Measurements from ENCODE around the genes TNIP3 and BLTP1.

GRCh38 chr4:119067243-119068284 is 68.1 kb upstream of the MYOZ2 start:
- PRO-cap, result no peak

DNA sequence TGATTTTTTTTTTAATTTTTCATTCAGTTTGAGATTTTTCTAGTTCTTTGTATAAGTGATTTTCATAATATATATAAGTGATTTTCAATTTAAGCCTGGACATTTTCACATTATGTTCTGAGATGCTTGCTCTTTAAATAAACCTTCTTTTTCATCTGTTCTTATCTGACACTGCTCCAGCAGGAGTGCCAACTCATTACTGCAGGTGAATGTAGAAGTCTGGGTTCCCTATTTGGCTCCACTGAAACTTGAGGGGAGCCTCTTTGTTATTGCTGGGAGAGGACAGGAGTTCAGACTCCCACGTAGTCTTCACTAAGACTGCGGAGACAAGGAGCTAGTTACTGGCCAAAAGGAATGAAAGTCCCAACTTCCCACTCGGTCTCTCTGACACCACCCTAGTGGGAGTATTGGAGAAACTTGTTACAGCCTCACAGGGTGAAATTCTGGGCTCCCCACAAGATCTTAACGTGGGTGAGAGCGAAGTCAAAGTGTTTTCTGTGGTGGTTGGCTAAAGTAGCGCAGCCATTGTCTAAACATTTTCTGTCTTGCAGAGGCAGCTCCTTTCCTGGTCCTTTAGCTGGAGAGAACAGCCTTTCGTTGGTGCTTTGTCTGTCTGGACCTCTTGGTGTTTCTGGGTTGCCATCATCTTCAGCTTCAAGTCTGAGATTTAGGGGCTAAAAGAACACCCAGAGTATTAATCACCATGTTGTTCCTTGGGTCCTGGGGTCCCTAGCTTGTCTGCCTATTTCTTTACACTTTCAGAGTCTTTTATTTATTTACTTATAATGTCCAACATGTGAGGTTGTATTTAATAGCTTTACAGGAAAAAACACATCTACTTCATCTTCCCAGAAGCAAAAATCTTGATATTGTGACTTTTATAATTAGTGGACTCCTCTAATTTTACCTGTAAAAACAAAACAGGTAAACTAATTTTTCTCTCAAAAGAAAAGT is 13.6 kb downstream of the MYOZ2 start:
- PRO-cap, result no peak

DNA sequence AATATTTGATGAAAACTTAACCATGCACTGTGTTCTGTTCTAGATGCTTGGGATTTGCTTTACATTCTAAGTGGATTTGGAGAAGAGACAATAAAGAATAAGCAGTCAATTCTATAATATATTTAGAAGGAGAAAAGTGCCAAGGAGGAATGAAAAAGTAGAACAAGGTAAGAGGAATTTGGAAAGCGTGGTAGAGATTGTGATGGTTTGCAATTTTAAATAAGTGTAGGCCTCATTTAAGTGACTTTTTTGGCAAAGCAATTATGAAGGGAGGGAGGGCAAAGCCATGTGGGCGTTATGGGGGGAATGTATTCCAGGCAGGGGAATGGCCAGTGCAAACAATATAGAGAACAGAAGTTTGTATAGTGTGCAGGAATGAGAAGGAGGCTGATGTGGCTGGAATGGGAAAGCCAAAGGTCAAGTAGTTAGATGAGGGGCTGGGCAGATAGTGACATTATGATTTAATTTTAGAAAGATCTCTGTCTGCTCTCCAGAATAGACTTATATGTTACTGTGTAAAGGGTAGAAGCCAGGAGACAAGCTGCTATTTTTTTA is 5.1 kb downstream of the USP53 start:
- PRO-cap, result no peak

- PRO-cap, result no peak
Observed at GRCh38 chr4:119370387-119370887, 48.5 kb upstream of the FABP2 start.

DNA sequence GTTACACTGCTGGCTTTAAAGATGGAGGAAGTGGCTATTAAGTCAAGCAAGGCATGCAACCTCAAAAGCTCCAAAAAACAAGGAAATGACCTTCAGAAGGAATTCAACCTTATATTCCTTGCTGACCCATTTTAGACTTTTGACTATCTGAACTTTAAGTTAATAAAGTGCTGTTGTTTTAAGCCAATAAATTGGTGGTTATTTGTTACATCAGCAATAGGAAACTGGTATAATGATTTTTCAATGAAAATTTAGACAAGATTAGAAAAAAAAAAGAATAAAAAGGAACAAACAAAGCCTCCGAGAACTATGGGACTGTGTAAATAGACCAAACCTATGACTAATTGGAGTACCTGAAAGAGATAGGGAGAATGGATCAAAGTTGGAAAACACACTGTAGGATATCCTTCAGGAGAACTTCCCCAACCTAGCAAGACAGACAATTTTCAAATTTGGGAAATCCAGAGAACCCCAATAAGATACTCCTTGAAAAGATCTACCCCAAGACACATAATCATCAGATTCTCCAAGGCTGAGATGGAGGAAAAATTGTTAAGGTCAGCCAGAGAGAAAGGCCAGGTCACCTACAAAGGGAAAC is 145.8 kb downstream of the PDE5A start:
- PRO-cap, result no peak

DNA sequence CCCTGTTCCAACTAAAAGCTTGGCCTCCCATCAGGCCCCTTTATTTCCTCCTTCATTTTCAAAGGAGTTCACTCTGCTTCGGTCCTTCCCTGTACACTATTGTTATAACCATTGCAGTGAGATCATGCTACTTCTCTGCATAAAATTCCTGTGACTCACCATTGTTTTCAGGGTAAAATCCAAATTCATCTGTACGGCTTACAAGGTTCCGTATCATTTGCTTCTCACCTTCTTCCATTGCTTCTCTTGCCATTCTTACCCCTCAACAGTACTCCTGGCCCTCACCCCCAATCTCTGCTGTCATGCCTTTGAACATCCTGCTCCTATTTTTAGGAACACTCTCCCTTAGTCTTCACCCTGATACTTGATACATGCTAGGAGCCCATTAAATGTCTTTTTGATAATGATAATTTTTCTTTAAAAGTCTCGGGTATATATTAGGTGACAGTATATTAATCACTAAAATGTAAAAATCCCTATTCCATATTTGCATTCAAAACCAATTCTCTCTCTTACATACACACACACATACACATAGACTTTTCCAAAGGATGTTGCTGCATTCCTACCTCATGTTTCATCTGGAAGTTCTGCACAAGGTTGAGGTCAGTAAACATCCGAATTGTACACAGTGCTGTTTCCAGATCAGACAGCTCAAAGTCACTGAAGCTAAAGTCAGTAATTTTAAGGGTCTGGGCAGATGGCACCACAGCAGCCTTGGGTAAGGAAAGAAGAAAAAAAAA is 103.5 kb downstream of the PDE5A start:
- PRO-cap, result no peak

DNA sequence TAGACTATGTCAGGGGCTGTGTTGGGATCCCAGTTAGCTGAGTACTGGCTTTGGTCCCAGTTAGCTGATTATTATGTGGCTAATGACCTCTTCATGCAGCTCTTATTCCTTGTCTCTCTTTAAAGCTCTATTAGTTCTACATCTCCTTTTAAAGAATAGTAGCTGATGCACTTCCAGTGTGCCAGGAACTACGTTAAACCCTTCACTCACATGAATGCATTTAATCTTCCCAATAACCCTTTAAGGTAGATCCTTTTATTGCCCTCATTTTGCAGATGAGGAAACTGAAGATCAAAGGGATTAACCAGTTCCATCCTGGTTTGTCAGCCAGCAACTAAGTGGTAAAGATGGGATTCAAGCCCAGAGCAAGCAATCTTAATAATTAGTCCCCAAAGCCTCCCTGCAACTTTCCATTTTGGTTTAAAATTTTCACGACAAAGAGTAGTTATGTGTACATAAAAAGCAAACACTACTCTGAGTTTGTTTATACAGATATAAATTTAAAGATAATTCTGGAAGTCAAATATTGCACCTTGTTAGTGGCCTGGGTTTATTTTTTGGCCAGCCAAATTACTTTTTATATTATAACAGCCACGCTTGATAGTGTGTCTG is 37.4 kb downstream of the PDE5A start:
- PRO-cap, result no peak

GRCh38 chr4:120755614-120756097 is 166.9 kb downstream of the PRDM5 start:
- PRO-cap, result no peak

DNA sequence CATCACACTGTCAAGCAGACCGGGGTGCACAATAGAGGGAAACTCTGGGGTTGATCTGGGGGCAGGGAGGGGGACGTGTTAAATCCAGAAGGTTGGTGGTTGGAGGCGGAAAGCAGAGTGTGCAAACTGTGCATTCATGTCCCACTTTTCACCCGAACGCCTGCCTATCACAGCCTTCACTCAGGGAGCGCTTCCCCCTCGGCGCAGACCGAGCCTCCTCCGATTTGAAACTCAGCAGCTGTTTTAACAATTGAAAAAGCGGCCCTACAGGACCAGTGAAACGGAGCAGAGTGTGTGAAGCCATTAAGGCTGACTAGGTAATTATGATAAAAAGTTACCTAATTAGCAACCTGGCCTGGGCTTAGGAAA is 625 bp upstream of the NDNF start:
- PRO-cap, result unidirectional peak, minus-strand start at position 121 of the sequence

DNA sequence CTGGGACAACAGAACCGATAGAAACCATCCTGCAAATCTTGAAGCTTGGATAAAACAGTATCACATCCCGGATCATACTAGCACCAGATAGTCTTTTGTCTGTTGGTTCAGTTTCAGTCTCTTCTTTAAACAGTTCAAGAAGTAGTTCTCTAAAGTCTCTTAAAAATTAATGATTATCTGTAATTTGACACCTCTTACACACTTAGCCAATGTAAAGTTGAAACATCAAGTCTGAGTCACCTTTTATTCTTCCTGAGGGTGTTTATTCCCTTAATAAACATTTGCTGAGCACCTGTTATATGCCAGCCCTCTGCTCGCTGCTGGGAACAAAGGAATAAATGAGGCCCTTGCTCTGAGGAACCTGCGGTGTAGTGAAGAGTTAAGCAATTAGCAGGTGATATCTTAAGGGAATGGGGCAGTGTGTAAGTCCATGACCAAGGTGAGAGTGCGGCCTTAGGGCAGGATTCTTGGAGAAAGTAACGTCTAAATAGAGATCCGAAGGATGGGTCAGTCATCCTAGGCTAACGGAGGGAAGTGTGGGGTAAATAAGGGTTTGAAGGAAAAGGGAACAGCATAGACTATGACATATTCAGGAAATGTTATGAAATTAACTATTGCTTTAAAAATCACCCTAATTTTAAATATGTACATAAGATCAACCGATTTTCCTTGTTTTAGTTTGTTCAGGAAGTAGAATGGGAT is 5.2 kb upstream of the NDNF start:
- PRO-cap, result no peak

DNA sequence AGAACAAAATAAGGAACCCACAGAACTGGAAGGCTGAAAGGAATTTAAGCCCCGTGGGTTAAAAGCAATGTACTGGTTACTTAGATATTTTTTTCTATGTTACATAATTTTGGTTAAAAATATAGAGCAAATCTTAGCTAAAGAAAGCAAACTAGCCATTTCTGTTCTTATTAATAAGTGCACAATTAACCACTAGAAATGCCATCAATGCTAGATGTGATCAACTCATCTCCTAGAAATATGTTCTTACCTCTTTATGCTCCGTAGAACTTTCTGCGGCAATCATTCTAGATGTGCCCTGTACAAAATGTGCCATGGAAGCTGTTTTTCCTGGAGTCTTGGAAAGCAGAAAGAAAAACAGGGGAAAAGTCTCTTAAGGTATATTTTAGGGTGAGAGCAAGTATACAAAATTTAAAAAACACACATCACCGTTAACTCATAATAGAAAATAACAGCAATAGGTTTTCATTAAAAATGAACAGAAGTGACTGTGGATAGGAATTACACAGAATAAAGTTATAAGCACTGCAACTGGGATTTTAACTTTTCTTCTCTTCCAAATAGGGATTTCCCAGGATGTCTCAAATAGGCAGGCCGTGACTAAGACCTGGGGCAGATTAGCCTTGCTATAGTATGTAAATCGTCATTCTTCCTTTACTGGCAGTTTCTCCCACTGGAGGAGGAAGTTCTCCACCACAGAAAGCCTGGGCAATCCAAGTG is at the start of gene TNIP3:
Gene TNIP3 (minus strand): TSS at position 512 of the 720 bp plus-strand sequence.
- PRO-cap, result no peak

DNA sequence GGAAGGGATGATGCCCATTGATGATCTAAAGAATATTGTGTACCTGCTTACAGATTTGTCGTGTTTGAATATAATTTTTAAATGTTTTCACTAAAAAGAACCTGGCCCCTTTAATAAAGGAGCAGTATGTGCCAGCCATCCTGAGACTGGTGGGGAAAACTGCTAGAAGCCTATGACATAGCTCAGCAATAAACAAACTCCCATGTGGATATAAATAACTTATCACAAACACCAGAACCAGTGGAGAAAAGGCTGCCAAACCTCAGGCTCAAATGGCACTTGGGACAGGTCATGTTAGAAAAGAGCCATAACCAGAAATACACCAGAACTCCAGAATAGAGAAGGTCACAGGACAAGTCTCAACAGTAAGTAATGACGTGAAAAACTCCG is 11.6 kb upstream of the QRFPR start:
- PRO-cap, result no peak

DNA sequence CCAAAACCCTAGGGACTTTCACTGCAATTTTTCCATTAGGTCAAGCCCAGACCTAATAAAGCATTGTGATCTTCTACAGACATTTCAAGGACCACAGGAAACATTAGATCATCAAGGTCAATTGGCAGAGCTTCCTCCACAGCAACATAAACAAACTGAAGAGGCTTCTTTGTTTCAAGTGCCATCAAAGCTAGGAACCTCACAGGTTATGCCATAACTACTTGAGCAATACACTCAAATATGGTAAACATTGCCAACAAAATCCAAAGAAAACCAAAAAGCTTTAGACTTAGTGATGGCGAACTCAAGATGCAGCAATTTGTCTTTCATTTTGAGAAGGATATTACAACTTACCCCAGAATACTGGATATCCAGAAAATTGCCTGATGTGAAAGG is 144.8 kb downstream of the ANXA5 start:
- PRO-cap, result no peak

DNA sequence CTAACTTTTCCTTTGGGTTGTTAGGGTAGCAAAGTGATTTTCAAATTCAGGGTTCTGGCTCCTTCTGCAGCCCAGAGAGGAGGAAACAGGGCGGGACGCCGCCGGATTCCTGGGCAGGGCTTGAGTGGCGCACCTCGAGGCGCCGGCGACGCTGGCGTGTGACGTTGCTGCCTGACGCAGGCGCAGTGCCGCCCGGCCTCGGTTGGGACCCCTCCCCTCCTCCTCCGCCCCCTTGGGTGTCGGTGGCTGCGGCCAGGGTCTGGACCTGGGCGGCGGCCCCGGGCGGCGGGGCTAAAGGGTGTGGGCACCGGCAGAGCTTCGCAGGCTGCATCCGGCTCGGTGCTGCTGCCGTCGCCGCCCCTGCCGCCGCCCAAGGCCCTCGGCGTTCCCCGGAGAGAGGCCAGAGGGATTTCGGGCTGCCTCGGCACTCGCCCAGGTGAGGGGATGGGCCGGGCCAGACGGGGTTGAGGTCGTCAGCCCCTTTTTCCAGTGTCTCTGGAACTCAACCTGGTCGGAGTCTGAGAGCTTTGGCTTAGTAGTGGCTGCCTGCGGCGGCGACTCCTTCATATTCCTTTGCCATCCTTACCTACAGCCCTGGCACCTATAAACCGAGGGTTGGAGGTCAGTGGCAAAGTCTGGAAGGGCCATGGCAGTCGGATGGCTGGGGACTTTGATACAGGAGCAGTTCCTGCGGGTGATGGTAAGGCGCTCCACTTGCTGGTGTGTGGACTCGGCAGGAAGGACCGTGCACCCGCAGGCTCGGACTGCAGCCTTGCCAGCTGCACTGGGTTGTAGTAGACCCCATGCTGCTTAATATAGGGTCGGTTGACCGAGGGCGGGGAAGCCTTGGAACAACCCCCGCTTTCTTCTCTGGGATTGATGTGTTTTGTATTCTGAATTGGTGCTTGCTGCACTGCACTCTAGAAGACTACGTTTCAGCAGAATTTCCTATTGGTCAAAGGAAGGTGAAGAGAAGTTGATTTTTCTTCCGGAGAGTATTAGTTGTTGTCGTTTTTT is at the start of gene BLTP1:
Gene BLTP1 (plus strand): TSS at position 183 of the 1,017 bp plus-strand sequence.
- PRO-cap, result bidirectional peak, plus-strand start at position 223 of the sequence, minus-strand start at position 111 of the sequence; unidirectional peak, minus-strand start at position 786 of the sequence; unidirectional peak, minus-strand start at position 922 of the sequence

DNA sequence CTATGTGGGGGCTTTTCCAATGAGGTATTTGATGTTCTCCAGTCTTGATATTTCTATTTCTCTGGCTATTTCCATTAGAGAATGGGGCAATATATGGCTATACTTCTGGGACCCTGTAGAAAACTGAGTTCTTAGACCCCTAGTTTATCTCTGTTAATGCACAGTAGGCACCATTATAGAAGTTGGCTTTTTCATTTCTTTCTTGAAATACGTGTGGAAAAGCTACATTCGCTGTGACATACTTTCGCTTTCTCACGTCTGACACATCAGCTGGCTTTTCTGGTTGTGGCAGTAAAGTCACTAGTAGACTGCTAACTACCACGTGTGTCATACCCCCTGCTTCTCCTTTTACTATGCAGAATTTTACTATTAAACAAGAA is 1.9 kb upstream of the IL2 start:
- PRO-cap, result no peak

DNA sequence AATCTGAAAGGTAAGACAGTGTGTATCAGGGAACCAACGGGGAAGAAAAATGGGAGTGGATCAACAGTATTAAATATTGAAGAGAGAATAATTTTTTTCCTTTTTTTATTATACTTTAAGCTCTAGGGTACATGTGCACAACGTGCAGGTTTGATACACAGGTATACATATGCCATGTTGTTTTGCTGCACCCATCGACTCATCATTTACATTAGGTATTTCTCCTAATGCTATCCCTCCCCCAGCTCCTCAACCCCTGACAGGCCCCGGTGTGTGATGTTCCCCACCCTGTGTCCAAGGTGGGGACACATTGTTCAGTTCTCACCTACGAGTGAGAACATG is 60.8 kb downstream of the IL21 start:
- PRO-cap, result no peak

GRCh38 chr4:122798031-122798542 is 28.5 kb upstream of the FGF2 start:
- PRO-cap, result no peak

DNA sequence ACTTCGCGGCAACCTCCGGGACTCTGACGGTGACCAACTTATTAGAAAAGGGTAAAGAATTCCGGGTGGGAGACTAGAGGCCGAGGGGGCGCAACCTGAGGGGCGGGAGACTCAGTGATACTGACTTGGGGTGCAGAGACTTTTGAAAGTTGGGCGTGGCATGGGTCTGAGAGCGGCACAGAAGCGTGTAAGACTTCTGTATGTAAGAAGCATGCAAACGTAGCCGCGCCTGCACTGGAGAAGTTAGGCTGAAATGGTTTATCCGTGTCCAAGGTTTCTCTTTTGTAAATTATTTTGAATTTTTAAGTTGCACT is 334 bp downstream of the SPATA5 start:
- PRO-cap, result no peak

DNA sequence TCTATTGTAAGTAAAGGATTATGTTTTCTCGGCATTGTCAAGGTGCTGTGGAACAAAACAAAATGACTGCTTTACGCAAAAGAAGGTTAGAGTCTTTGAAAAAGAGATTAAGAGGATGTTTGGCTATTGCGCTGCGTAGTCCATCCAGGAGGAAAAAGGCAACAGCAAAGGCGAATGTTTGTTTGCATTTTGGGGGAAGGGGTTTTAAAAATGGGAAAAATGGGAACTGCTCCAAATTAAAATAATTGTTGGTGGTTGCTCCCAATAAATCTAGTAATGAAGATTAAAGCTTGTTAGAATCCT is 57.7 kb upstream of the SPRY1 start:
- PRO-cap, result unidirectional peak, plus-strand start at position 110 of the sequence

- PRO-cap, result no peak
Observed at GRCh38 chr4:123506309-123506730, 109.7 kb downstream of the SPRY1 start.